ENCODE measurements around a stretch of chr20.

DNA sequence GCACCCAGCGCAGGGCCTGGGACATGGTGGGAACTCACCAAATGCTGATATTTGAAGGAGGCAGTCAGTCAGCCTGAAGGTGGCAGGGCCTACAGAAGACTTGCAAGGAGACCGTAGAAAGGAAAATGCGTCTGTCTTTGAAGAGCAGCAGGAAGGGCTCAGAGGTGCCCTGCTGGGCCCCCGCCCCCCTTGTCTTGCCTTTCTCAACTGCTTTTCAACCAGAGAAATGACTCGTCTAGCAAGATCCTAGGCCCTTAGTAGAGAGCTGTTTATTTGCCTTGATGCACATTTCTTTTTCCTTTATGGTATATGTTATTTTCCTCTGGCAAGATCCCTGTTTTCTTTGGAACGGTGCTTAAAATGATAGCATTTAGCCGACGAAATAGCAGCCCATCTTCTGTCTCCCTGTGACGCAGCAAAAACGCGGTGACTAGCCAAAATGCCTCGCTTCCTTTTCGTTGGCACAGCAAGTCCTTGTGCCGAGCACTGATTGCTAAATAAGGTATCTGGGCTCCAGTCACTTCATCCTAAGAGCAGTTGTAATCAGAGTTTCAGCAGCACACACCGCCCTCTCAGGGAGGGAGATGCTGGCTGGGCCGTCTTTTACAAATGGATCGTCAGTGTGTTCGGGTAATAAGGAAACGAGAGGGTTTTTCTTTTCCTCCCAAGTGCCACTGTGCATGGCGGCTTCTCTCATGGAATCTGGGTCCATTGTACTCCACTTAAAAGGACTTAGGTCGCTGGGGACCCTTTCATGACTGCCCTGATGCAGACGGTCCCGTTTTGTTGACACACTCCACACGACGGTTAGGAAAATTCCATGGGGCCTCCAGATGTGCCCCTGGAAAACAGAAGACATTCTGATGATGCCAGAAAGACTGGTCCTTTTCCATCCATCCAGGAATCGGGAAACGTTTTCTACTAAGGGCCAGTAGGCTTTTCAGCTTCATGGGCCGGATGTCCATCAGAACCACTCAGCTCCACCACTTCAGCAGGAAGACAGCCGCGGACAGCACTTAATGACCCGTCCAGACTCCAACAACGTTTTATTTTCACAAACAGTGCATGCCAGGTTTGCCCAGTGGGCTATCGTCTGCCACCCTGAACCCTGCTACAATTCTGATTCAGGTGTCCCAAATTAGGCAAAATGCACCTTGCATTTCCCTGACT lies 185.3 kb downstream of the CDH4 start:
- PRO-cap: no peak
- RAMPAGE, long total RNA, 2 experiments: no peak in any of the 2 experiments

- PRO-cap: no peak
- RAMPAGE, long total RNA, 2 experiments: no peak in any of the 2 experiments
These were observed 279.4 kb downstream of the CDH4 start for GRCh38 chr20:61531530-61531737.

GRCh38 chr20:61602816-61603191 lies 350.7 kb downstream of the CDH4 start:
- PRO-cap: unidirectional peak, minus-strand start at chr20:61602992
- RAMPAGE, long total RNA, 2 experiments: no peak in any of the 2 experiments

DNA sequence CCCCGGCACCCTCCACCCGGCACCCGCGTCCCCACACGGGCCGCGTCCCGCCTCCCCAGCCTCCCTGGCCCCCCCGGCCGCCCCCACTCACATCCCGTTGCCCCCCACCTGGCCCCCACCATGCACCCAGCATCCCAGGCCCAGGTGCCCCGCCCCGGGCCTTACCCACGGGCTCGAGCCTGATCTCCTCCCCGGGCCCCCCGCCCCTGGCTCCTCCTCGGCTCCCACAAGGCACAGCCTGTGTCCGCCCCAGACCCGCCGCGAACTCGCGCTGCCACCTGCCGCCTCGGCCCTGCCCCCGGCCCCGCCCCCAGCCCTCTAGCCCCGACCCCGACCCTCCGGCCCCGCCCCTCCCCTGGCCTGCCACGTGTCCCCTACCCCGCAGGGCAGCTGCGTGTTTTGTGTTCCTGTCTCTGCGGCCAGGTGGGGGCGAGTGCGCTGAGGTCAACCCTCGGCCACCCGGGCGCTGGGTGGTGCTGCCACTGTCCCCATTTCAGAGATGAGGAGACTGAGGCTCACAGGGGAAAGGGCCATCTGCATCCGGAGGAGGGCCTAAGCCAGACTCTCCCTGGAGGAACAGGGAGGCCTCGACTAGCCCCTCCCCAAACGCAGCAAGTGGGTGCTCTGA lies 100.0 kb downstream of the TAF4 start:
- PRO-cap: no peak
- RAMPAGE, long total RNA, 2 experiments: no peak in any of the 2 experiments

- PRO-cap: no peak
- RAMPAGE, long total RNA, 2 experiments: no peak in any of the 2 experiments
These were observed 5.9 kb downstream of the PSMA7 start for GRCh38 chr20:62137141-62137945.

DNA sequence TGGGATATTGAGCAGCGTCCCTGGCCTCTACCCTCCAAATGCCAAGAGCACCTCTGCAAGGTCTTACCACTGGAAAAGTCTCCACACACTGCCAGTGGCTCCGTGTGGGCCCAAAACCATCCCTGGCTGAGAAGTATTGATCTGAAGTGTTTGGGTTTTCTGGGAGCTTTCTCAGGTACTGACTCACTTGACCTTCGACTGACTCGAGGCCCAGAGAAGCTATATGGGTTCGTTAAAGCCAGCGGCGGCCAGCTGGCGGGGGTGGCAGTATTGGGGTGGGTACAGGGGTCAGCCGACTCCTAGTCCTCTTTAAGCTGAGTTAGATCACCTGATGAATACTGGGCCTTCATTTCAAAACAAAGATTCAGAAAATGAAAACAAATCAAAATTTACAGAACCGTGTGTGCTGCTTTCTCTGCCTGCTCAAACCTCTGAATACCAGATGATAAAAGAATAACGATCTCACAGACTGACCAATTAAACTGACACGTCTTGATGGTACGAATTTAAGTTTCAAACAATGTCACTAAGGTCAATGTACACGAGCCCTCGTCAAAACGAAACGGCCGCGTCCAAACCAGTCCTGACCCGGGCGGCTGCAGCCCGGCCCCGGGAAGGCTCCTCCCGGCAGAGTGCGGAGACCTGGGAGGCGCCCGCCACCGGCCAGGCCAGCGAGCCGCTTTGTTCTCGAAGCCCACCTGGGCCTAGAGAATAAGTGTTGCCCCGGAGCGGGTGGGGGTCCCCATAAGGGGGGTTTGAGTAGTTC lies 1.0 kb downstream of the PSMA7 start:
- PRO-cap: unidirectional peak, plus-strand start at position 213 of the sequence; unidirectional peak, plus-strand start at position 580 of the sequence
- RAMPAGE, long total RNA, 2 experiments: no peak in any of the 2 experiments

DNA sequence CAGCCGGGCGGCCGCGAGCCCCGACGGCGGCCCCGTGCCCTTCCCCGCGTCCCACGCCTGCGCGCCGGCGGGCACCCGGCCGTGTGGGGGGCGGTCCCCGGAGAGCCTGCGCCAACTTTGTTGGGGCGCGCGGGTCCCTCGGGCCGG lies 302 bp downstream of the SS18L1 start:
- PRO-cap: no peak
- RAMPAGE, long total RNA, 2 experiments: no peak in any of the 2 experiments

DNA sequence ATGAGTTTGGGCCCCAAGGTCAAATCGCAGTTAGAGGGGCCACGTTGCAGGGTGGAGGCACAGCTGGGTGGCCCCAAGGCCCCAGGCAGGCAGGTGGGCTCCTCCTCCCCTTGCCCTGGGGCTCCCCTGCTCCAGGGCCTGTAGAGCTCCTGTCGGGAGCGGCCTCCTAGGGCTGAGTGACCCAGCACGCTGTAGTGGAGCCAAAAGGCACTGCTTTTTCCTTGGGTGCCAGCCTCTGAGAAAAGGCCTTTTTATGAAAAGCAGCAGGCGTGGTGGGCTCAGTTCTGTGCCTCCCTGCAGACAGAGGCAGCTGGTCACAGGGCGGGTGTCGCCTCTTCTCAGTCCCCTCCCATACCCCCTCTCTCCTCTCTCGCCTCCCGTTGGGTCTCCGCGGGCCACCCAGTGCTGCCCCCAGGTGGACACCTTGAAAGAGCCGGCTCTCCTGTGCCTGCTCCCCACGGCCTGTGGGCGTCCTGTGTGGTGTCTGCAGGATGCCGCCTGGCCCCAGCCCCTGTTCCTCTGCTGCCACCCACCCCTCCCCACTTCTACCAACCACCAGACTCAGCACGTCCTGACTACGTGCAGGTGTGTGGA lies 13.2 kb downstream of the SS18L1 start:
- PRO-cap: no peak
- RAMPAGE, long total RNA, 2 experiments: no peak in any of the 2 experiments

DNA sequence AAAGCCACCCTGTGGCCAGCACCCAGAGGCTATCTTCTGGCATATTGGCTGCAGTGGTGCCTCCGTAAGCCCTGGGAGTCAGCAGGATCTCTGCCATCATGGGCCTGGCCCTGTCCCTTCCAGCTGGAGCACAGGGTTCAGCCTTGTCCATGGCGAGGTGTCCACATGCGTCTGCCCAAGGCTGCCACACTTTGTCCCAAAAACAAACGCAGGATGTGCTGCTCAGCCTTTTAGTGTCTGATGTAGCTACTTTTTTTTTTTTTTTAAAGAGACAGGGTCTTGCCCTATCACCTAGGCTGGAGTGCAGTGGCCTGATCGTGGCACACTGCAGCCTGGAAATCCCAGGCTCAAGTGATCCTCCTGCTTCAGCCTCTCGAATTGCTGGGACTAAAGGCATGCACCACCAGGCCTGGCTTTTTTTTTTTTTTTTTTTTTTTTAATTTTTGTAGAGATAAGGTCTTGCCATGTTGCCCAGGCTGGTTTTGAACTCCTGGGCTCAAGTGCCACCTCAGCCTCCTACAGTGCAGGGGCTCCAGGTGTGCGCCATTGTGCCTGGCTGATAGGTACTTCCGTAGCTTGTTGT lies 15.2 kb upstream of the MTG2 start:
- PRO-cap: no peak
- RAMPAGE, long total RNA, 2 experiments: no peak in any of the 2 experiments

DNA sequence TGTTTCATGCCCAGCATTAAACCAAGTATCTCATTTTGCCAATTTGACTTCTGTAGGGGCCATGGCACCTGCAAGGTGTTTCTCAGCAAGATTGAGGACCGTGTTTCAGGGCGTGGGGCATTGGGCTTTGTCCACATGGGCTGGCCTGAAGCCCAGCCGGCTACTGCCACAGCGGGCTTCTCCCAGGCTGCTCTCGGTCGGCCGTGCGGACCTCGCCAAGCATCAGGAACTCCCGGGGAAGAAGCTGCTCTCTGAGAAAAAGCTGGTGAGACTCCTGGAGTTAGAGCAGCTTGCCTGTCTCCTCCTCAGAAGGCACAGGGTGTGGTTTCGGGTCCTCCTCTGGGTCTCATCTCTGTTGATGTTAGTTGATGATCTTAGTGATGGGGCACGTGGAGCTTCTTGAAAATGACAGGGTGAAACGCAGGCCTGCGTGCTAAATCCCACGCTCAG lies 10.6 kb downstream of the MTG2 start:
- PRO-cap: no peak
- RAMPAGE, long total RNA, 2 experiments: no peak in any of the 2 experiments

DNA sequence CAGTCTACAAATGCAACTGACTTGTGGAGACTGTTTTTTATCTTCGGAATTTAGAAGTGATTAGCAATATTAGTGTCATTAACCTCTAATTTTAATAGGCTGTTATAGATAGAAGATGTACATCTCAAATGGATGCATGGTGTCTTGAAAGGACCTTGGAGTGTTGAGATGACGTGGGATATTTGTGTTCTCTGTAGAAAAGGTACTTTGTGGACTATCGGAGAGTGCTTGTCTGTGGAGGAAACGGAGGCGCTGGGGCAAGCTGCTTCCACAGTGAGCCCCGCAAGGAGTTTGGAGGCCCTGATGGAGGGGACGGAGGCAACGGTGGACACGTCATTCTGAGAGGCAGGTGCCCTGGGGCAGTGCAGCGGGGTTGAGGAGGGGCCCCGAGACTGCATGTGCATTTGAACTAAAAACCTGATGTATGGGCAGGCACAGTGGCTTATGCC lies 12.8 kb downstream of the MTG2 start:
- PRO-cap: no peak
- RAMPAGE, long total RNA, 2 experiments: no peak in any of the 2 experiments

GRCh38 chr20:62201440-62202144 lies 18.5 kb downstream of the HRH3 start:
- PRO-cap: no peak
- RAMPAGE, long total RNA, 2 experiments: no peak in any of the 2 experiments

GRCh38 chr20:62234830-62235526 lies 3.3 kb upstream of the OSBPL2 start:
- PRO-cap: no peak
- RAMPAGE, long total RNA, 2 experiments: no peak in any of the 2 experiments

DNA sequence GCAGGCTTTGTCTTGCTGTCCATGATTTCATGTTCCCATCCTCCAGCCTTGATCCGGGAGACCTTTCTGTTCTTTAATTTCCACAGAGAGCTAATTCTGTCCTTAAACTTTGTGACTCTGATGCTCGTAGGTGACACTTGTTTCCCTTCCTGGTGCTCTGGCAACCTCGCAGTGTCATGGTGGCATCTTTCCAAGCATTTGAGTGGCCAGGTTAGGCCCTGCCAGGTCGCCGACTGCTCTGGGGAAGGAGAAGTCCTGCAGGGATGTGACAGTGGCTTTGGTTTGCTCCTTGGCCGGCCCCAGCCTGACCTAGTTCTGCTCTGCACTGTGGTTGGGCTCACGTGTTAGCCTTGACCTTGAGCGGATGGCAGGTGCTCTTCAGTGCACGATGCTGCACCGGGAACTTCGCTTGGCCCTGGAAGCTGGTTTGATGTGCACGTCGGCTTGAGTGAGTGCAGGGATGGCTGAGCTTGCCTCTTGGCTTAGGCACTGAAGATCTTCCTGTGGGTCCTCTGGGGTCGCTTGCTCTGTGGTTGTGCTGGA lies 8.5 kb downstream of the OSBPL2 start:
- PRO-cap: no peak
- RAMPAGE, long total RNA, 2 experiments: no peak in any of the 2 experiments

GRCh38 chr20:62258457-62258970 lies 20.2 kb downstream of the OSBPL2 start:
- PRO-cap: no peak
- RAMPAGE, long total RNA, 2 experiments: no peak in any of the 2 experiments

DNA sequence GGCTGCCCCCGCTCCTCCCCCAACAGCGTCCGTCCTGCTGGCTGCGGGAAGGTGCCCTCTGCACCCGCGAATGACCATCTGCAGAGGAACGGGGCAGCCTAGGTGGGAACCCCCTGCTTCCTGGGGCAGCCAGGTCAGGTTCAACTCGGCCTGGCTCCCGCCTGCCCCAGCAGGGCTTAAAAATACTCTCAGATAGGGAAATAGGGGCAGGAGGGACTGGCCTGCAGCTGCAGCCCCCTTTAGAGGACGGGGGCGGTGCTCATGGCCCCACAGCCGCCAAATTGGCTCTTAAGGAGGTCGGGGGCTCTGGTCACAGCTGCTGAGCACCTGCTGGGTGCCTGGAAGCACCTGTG lies 555 bp upstream of the LAMA5 start:
- PRO-cap: no peak
- RAMPAGE, long total RNA, 2 experiments: no peak in any of the 2 experiments

- PRO-cap: no peak
- RAMPAGE, long total RNA, 2 experiments: no peak in any of the 2 experiments
These were observed 3.5 kb downstream of the RPS21 start for GRCh38 chr20:62390416-62390769.

GRCh38 chr20:62549382-62549998 lies 73.7 kb upstream of the GATA5 start:
- PRO-cap: no peak
- RAMPAGE, long total RNA, 2 experiments: no peak in any of the 2 experiments

GRCh38 chr20:62551863-62552544 lies 76.2 kb upstream of the GATA5 start:
- PRO-cap: no peak
- RAMPAGE, long total RNA, 2 experiments: no peak in any of the 2 experiments

- PRO-cap: bidirectional peak, plus-strand start at chr20:62603345, minus-strand start at chr20:62603173; bidirectional peak, plus-strand start at chr20:62603949, minus-strand start at chr20:62603710
- RAMPAGE, long total RNA, 2 experiments: no peak in any of the 2 experiments
These were observed 39.1 kb upstream of the SLCO4A1 start for GRCh38 chr20:62602930-62603813.

Data from body of pancreas (tissue), 2 donors.